Tongue (tissue), 2 donors: ENCODE results near the genes UPB1 and KIAA1671.

GRCh38 chr22:24435553-24436132 lies 8.2 kb downstream of the ADORA2A start:
- RAMPAGE, long total RNA = no peak

GRCh38 chr22:24494053-24494828 lies 891 bp upstream of the UPB1 start:
- RAMPAGE, long total RNA = no peak

DNA sequence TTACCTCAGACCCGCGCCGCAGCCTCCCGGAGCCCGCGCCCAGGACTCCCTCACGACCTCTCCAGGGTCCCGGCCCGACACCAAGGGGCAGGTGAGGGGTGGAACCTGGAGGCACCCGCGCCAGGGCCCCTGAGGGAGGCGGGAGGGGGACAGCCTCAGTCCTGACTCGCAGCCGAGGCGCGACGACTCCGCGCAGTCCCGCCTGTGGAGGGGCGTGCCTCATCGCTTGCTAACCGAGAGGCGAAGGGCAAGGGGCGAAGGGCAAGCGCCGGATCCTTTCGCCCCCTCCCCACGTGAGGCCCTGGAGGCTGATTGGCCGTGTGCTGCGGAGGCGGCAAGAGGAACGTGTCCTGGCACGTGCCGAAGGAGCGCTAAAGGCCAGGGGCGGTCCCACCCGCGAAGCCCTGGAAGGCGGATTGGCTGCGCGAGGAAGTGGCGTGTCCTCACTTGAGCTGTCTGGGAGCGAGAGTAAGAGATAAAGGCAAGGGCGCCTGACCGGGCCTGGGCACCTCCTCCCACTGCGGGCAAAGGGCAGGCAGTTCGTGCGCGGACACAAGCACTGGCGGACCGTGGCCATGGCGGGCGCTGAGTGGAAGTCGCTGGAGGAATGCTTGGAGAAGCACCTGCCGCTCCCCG lies at the start of gene UPB1:
Gene UPB1 (plus strand): TSS at position 504 of the 636 bp plus-strand sequence.
- RAMPAGE, long total RNA = no peak

- RAMPAGE, long total RNA = no peak
Measured at GRCh38 chr22:24511211-24511613, 16.1 kb downstream of the UPB1 start.

- RAMPAGE, long total RNA = no peak
Measured at GRCh38 chr22:24539790-24540442, 15.0 kb downstream of the GUCD1 start.

- RAMPAGE, long total RNA = no peak
Measured at GRCh38 chr22:24540443-24541671, 14.1 kb downstream of the GUCD1 start.

GRCh38 chr22:24593740-24594108 lies 851 bp upstream of the LRRC75B start:
- RAMPAGE, long total RNA = no peak

- RAMPAGE, long total RNA = no peak
Measured at GRCh38 chr22:24819748-24820702, 14.0 kb downstream of the SGSM1 start.

- RAMPAGE, long total RNA = no peak
Measured at GRCh38 chr22:24943019-24943546, 3.4 kb downstream of the LHFPL7 start.

- RAMPAGE, long total RNA = no peak
Measured at GRCh38 chr22:24950184-24950615, 2.3 kb upstream of the KIAA1671 start.

DNA sequence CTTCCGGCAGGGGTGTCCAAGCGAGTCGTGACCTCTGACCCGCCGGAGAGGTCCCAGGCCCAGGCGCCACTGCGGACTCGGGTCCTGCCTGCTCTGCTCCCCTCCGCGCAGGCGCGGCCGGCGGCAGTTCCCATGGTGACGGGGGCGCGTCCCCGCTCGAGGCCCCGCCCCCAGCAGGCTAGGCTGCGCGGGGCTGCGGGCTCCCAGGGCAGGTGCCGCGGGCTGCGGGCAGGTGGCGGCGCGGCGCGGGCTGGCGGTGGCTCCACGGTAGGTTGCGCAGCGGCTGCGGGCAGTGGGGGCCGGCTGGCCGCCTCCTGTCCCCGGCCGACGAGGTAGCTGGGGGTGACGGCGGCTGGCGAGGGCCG lies at the start of gene KIAA1671:
Gene KIAA1671 (plus strand): TSS at position 211 of the 365 bp plus-strand sequence.
- RAMPAGE, long total RNA = no peak

- RAMPAGE, long total RNA = no peak
Measured at GRCh38 chr22:25064682-25065330, 112.3 kb downstream of the KIAA1671 start.

- RAMPAGE, long total RNA = no peak
Measured at GRCh38 chr22:25110638-25111660, 88.7 kb upstream of the CRYBB3 start.

DNA sequence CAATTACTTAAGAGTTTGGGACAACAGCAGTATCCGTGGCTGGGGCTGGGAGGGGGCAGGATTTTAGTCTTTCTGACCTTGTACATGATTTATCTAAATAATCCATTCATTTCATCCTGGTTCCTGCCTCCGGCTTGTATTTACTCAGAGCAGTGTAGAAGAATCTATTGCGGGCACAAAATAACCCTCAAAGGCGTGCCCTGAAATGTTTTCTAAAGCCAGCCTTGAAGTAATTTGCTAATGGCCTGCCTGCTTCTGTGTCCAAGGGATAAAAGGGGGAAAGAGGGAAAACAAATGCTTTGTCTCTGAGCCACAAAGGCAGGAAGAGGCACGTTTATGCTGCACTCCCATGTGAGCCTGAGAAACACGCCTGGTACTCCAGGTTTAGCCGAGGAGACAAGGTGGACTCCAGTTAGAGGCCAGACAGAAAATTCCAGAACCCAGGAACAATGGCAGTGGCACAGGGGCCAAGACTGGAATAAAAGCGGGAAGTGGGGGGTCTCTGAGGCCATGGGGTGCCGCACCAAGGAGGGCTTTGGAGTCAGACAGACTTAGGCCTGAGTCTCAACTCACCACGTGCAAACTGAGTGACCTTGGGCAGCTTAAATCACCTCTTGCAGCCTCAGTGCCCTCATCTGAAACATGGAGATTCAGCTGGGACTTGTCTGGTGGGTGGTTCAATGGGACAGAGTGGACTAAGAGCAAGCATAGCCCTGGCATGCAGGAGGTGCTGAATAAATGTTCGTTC lies 84.7 kb upstream of the CRYBB3 start:
- RAMPAGE, long total RNA = no peak

DNA sequence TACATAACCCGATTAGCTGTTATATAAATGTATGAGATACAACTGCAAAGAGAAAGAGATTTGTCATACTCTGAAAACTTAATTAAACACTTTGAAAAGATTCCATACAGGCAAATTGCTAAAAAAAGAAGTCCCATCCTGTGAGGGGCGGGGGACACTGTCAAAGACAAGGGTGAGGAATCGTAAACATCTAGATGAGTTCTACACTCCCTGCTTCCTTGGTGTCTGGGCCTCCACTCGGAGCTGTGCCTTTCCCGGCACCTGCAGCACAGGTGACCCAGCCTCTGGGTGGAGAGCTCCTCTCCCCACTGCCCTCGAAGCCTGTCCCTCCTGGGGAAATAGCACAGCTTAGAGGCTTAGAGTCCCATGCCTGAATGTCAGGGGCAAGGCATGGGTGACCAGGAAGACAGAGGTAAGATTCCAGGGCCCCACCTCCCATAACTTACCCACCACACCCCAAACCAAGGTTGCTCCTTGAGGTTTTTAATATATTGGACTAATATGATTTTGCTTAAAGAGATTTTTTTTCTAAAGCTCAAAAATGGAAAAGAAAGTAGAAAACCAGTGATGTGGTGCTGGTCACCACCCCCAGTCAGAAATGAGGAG lies 69.1 kb upstream of the CRYBB3 start:
- RAMPAGE, long total RNA = no peak

GRCh38 chr22:25148372-25148960 lies 51.2 kb upstream of the CRYBB3 start:
- RAMPAGE, long total RNA = no peak

DNA sequence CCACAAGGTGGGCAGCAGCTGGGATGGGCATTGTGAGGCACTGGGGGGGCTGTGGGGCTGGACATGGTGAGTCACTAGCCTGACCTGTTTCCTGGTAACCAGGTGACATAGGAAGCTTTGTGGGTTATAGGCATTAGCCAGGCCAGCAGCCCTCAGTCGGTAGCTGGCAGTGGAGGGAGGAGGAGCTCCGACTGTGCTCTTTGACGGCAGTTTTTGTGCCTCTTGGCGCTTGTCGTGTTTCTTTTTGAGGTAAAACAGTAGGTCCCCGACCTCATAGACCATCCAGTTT lies 107.6 kb downstream of the CRYBB2 start:
- RAMPAGE, long total RNA = no peak

GRCh38 chr22:25361155-25361648 lies 141.8 kb downstream of the CRYBB2 start:
- RAMPAGE, long total RNA = no peak

GRCh38 chr22:25448470-25449224 lies 115.8 kb upstream of the GRK3 start:
- RAMPAGE, long total RNA = no peak

GRCh38 chr22:25462160-25463032 lies 102.1 kb upstream of the GRK3 start:
- RAMPAGE, long total RNA = no peak